Measurements from ENCODE around the genes RORB and TRPM6.

DNA sequence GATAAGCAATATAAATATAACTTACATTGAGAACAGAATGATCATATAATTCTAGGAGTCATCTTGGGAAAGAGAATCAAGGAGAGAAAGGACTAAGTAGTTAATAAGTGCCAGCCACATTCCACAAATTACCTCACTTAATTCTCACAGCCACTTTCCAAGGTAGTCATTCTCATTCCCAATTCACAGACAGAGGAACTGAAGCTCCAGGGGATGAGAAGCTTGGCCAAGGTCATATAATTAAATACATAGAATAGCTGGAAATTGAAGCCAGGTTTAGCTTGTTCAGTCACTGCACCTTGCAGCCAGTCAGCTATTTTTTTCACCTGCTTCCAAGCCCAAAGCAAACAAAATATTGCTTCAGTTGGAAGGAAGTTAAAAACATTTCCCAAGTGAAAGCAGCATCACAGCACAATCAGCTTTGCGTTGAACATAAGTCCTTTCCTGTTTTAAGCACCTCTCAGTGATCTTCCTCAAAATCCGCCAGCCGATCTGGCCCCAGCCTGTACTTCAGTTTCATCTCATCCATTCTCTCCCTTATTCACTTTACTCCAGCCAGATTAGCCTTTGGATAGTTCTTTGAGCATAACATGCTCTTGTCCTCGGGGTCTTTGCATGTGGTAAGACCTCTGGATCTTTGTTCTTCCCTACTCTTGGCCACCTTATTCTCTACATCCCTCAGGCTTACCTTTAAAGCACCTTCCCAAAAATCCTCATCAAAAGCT lies 4.8 kb downstream of the ALDH1A1 start:
- PRO-cap = no peak

GRCh38 chr9:73160086-73160635 lies 8.5 kb downstream of the ANXA1 start:
- PRO-cap = no peak

DNA sequence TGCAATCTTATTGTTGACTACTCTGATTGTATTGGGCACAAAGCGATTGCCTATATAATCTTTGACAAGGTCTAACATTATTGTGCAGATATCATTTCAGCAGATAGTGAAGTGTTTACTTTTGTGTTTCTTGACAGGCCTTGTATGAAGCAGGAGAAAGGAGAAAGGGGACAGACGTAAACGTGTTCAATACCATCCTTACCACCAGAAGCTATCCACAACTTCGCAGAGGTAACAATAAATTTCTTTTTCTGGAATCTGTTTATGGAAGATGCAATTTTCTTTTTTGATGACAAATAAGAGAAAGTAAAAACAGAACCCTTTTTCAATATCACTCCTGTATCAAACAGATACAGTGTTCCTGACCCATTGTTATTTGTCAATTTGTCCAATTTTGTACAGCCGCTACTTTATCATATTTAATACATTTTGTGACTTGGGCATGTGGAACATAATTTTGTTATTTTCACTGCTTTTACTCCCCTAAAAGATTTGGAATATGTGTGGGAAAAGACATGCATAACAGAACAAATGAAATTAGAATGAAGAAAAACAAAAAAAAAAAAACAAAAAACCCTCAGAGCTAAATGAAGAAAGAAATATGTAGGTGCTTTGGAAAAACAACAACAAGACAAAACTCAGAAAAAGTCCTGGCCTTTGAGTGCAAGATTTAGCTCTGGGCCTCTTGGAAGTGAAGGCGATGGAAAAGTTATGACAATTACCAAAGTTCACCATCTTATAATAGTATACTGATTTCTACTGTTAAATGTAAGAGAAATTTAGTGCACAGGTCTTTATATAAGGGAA lies 13.5 kb downstream of the ANXA1 start:
- PRO-cap = no peak

GRCh38 chr9:73596799-73597369 lies 445.2 kb downstream of the ANXA1 start:
- PRO-cap = no peak

- PRO-cap = no peak
These were observed 604.0 kb upstream of the RORB start for GRCh38 chr9:73893123-73893596.

- PRO-cap = no peak
These were observed 251.3 kb upstream of the RORB start for GRCh38 chr9:74245695-74246316.

DNA sequence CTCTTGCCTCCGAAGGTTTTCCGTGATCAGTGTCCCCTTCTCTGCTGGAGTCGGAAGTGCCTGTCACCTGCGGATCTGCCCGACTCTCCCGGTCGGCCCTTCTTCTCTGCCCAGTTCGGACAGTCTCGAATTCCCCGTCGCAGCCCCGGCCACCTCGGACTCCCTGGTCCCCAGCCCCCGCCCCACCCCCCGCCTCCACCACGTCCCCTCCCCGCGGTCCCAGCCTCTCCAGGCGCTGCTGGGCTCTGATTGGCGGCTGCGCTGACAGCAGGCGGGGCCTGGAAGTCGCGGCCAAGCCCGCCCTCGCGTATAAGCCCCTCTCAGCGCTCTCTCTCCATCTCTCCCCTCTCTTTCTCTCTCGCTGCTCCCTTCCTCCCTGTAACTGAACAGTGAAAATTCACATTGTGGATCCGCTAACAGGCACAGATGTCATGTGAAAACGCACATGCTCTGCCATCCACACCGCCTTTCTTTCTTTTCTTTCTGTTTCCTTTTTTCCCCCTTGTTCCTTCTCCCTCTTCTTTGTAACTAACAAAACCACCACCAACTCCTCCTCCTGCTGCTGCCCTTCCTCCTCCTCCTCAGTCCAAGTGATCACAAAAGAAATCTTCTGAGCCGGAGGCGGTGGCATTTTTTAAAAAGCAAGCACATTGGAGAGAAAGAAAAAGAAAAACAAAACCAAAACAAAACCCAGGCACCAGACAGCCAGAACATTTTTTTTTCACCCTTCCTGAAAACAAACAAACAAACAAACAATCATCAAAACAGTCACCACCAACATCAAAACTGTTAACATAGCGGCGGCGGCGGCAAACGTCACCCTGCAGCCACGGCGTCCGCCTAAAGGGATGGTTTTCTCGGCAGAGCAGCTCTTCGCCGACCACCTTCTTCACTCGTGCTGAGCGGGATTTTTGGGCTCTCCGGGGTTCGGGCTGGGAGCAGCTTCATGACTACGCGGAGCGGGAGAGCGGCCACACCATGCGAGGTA lies at the start of gene RORB:
RORB (plus strand) TSS at position 337 of the 988 bp plus-strand sequence.
- PRO-cap = bidirectional peak, plus-strand start at position 337 of the sequence, minus-strand start at position 127 of the sequence

GRCh38 chr9:74498491-74498882 lies 1.4 kb downstream of the RORB start:
- PRO-cap = bidirectional peak, plus-strand start at chr9:74498577, minus-strand start at chr9:74498545

DNA sequence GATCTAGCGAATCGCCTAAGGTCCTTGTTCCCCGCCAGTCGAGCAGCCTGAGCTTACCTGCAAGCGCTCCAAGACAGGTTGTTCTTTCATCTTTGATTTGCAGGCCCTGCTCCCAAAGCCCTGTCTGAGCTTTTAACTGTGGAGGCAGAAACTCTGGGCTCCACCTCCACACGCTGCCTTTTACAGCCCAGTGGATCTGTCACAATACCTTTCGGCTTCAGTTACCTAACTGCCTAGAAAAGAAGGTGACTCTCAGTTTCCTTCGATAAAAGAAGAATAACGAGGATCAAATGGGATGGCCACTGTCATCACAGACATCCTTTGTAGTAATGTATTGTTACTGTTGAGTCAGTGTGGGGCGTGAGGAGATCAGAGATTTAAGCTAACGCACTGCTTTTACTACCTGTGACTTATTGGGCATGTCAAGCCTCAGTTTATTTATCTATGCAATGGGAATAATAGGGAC lies at the start of gene TRPM6:
TRPM6 (minus strand) TSS at position 155 of the 466 bp plus-strand sequence.
- PRO-cap = no peak

- PRO-cap = no peak
These were observed 28.6 kb downstream of the CARNMT1 start for GRCh38 chr9:74999262-75000060.

DNA sequence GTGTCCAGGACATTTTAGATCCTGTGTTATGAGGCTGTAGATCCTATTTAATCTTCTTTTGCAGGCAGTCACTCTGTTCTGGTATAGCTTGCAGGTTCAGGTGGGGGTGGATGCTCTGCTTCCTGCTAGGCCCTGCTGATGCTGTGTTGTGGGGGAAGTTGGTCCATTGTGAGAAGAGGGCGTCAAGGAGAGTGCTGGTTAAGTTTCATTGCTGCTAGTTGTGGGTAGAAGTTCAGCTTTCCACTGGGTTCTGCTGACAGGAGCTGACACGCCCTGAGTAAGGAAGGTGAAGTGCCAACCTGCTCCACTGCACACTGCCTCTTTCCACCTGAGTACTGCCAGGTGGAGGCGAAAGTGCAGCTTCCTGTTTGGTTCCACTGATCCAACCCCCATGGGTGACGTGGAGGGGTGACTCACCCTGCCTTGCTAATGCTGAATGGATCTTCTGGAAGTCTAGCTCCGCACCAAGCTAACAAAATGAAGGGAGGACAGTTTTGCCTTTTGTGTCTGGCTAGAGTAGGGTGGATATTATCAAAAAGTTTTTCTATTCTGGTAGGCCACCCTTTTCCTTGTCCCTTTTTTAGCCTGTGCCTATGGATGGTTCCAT lies 16.3 kb downstream of the NMRK1 start:
- PRO-cap = no peak

DNA sequence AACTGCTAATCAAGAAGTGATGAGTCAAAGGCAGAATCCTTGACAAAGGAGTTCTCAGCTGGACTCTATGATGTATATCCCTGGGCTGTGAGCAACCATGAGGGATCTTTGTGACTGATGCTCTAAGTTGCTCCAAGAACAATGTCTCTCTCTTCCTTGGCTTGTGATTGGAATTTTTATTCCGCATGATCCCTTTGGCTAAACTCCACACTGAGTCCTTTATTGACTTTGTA lies 20.8 kb downstream of the RFK start:
- PRO-cap = no peak

GRCh38 chr9:76531276-76531824 lies 72.4 kb downstream of the GCNT1 start:
- PRO-cap = no peak

- PRO-cap = no peak
These were observed 102.2 kb downstream of the PRUNE2 start for GRCh38 chr9:76803654-76804251.

DNA sequence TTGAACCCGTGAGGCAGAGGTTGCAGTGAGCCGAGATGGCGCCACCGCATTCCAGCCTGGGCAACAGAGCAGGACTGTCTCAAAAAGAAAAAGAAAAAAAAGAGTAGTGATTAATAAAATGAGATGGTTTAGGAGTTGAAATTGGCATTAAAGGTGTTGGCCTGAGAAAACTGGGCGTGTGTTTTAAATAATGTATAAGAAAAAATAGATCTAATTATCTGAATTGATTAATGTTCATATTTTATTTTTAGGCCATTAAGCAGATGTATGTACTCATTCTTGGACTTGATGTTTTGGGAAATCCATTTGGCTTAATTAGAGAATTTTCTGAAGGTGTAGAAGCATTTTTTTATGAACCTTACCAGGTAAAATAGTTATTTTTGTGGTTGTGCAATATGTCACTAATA lies 191.7 kb downstream of the VPS13A start:
- PRO-cap = no peak

DNA sequence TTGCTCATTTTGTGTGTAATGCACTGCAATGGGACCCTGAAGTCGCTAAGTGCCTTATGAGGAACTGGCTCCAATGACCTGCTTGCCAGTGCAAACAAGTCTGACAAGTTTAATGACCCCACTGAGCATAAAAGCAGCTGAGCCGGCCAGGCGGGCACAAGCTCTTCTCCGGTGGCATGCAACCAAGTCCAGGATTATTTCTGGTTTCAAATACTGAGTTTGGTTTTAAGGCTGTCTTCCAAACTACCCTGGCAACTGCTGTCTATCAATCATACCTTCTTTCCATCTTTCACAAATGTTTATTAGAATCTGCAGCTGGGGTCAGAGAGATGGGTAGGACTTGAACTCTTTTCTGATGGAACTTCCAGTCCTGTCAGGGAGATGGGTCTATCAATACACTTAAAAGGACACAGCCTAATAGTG lies 15.8 kb upstream of the GNA14 start:
- PRO-cap = no peak

DNA sequence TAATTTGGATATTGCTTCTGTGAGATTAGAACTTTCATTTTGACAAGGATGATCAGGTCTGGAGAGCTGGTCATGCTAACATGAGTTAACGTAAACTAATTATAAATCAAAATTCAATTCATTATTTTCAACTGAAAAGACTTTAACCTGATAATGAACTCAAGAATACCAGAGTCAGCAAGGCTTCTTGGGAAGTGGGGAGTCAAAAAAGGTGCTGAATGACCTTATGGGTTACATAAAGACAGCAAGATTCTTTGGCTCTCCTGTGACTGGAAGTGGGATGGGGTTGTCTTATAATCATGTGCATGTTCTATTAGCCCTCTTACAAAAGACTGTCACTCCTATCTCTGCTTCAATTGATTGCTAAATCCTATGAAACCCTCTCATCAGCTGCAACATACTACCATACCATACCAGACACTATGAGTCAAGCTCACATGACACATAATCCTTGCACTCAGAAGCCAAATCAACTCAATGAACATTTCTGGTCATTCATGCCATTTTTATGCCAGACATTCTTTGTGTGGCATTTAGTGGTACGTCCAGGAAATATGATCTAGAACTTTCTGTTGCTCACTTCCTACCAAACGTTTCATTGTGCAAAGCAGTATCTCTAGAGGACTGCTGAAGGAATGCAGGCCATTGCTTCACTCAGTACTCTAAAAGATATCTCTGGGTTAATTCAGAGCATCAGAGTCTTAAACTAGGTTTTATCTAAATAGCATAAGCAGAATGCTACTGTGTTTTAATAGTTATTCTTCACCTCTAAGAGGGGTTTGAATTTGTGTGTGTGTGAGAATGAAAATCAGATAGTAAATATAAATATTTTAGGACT lies 159.1 kb upstream of the GNA14 start:
- PRO-cap = no peak

- PRO-cap = no peak
These were observed 191.7 kb upstream of the GNA14 start for GRCh38 chr9:77839771-77840180.

DNA sequence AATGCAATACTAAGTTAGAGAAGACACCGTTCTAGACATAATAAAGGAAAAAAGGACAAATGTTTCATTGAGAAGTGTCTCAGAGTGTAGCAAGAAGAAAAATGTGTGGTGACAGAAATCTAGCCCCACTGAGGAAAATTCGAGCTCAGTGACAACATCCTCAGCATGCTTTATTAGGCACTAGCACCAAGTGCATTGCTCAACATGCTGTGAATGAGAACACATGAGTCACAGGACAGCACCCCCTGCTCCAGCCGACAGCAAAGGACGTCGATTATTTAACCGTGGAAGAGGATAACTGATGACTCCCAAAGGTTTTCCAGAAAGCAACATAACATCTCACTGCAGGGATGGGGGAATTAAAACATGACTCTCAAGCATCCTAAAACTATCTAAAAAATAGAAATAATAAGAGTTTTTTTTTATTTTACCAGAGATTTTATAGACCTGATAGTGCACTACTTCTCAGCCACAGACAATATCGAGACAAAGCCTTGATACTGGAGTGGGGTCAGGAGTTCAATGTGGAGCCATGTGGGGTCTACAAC lies 182.6 kb downstream of the GNAQ start:
- PRO-cap = no peak

DNA sequence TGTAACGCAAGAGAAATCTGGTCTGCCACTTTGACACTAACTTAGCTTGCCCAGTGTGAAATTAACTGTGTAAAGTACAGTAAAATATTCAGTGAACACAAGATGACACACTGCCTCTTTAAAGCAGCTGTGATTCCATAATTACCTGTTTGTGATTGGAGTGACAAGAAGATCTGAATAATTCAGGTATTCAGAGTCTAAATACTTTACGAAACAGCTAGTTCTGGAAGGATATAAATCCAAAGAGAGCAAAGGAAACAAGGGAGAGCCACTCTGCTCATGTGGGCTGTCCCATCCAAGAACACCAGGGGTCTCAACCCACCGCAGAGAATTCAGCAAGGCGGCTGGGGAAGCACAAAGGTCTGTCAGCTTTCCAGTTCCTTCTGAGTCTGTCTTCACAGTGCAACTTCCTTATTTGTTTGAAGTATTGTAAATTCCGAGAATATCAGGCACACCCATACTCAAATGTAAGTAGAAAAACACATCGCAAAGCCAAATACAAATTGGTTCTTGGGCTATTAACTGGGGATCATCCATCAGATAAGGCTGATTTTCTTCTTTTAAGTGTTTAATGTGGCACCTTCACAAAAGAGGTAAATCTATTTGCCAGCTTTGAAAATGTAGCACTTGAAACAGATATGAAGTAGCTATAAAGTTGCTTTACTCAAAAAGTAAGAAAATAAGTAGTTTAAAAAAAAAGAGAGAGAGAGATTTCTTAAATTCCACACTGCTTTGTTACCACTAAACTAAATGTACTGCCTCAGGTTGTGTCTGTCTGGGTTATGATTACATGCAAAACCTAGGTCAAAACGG lies 86.8 kb downstream of the GNAQ start:
- PRO-cap = no peak

Measured in endothelial cell (in vitro differentiated cells).